ENCODE measurements around the genes NRSN2 and SRXN1.

- RRBS: no CpG with 5 or more reads among the region's 37 CpGs
These were observed 12.4 kb upstream of the DEFB126 start for GRCh38 chr20:129853-130526.

DNA sequence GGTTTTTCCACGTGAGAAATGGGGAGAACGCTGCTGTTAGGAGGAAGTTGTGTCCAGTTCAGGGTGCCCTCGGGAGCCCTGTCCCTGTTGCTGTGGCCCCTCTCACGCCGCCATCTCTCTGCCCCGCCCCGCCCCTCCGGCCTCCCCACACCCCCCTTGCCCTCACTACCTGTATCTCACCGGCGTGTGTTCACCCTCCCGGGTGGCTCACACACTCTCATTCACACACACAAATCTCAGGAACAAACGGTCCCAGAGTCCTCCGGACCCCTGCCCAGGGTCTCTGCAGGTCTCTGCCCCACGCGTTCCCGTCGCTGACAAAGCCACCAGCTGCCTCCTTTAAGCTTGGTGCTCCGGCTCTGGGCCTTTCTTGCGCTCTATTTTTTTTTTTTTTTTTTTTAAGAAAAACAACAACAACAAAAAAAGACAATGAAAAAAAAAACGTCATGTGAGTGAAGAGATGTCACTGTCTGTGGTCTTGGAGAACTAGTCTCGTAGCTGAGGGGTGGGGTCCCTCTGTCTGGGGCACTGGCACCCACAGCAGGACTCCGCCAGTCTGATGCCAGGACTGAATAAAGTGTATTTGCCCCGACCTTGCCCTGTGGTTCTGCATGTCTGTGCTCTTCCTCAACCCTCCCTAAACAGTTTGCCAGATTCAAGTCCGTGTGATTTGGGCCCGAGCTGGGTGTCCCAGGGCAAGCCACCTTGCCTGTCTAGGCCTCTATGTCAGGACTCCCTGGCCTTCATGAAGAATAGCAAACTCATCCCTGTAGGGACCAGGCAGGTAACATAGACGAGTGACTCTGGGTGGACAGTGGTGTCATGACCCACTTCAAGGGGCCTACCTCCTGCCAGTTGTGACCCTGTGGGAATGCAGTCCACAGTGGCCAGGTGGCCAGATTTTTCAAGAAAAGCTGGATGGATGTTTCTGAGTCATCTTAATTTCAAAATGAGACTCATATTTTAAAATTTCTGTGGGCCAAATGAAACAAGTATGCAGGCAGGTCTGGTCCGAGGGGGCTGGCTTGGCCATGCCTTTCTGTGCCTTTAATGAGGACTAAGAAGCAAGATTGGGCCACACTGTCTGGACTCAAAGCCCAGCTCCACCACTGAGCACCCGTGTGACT is 3.1 kb downstream of the SOX12 start:
- RRBS: 96% methylated on average over 2 of the region's 28 CpGs

DNA sequence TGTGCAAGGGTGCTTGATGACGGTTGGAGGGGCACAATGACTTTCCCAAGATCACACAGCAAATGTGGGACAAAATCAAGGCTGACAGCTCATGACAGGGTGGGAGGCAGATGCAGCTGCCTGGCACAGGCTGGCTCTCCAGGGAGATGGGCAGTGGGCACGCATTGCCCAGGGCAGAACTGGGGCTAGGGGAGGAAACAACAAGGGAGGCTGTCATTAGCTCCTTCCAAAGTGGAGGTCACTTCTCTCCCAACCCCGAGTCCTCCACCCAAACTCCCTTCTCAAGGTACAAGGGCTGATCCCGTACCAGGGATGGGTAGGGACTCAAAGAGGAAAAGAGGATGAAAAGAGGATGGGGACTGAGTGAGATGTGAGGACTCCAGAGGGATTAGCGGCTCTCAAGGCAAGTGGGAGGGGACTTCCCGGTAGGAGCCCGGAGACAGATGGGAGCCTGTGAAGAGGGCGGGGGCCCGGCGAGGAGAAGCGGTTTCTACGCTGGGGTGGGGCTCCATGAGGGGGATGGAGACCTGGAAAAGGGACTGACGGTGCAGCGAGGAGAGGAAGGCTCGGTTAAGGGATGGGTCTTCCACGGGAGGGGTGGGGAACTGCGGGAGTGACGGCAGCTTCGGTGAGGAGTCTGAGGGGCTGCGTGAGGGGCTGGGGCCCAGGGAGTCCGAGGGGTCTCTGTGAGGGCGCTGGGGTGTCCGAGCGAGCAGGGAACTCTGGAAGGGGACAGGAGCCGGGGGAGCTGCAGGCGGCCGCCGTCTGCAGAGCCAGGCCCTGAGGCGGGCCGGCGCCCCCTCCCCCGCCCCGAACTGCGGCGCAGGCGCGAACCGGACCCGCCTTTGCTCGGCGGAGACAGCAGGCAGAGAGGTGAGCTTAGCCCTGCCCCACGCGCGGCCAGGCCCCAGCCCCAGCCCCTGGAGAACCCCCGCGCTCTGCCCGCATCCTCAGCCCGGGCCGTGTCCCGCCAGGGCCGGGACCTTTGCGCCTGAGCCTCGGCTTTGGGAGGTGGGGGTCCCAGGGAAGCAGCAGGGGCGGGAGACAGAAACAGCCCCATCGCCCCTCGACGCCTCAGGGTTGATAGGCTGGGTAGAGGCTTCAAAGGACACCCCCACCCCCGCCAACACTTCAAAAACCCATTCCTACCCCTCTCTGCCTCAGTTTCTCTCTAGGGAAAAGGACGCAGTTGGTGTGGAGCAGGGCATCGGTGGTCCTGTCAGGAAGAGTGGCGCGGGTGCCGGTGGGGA is at the start of gene NRSN2:
Gene NRSN2, plus strand, starts transcription at position 842 of the 1,250 bp plus-strand sequence.
- RRBS: 1% methylated on average over 14 of the region's 63 CpGs

DNA sequence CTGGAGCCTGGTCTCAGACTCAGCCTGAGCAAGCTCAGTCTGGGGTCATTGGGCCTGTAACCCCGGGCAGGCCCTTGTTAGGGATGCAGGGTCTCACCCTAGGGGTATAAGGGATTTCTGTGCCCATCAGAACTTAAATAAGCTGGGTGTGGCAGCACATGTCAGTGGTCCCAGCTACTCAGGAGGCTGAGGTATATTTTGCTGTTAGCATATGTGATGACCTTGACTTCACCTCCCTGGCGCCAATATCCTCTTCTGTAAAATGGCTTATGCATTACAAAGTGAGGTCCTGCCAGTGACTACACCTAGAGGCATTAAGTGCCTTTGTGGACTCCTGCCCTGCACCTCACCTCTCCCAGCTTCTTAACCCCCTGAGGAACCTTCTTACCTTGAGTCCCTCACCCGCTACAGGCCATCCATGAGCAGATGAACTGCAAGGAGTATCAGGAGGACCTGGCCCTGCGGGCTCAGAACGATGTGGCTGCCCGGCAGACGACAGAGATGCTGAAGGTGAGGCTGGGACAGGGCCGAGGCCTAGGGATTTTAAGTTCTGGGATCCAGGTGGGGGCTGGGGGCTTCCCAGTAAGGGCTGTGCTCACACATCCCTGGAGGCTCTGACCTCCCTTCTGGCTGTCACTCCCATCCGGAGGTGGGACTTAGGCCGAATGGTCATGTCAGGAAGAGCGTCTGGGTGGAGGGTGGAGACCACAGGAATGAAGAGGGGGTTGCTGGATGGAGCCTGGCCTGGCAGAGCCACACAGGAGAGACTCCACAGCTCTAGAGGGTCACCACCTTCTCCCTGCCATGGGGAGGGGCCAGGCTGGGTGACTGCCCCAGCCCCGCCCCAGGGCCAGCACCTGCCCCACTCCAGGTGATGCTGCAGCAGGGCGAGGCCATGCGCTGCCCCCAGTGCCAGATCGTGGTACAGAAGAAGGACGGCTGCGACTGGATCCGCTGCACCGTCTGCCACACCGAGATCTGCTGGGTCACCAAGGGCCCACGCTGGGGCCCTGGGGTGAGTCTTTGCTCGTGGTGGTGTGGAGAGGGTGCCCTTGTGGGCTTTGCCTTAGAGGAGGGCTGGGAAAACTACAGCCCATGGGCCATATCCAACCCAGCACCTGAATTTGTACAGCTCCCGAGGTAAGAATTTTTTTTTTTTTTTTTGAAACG is 20.4 kb downstream of the RBCK1 start:
- RRBS: 98% methylated on average over 1 of the region's 24 CpGs

DNA sequence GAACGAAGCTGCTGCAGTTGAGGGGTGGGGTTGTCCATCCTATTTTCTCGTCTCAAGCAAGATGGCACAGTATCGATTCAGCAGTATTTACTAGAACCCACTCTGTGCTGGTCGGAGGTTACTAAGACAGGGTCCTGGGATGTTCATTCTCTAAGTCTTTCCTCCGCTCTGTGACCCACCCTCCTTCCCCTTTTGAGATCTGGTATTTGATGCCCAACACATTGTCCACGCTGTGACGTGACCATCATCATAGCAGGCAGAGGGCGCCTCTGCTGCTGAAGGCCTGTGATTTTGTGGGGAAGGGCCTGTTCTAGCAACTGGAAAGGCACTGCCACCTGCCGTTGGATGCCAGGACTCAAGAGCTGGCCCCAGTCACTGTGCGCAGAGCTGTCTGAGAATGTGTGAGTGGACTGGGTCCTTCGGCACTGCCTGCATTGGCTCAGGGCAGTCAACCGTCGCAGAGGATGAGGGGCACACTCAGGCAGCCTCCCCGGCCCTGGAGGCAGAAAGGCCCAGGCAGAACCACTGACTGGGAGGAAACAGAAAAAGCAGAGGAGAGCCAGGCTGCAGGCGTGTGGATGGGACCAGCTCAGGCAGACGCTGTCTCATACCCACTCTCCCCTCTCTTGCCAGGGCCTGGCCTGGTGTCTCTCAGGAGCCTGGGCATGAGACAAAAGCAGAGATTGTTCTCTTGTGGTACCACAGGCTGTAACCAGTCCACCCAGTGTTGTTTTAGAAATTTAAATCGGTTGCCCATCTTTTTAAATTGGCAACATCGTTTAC is 23.4 kb downstream of the RBCK1 start:
- RRBS: no CpG with 5 or more reads among the region's 18 CpGs

GRCh38 chr20:494377-495379 is 32.3 kb upstream of the TBC1D20 start:
- RRBS: no CpG with 5 or more reads among the region's 5 CpGs

GRCh38 chr20:652814-653857 is at the start of gene SRXN1:
SRXN1 (minus strand) TSS chr20:653200.
- RRBS: under 1% methylated on average over 65 of the region's 121 CpGs

DNA sequence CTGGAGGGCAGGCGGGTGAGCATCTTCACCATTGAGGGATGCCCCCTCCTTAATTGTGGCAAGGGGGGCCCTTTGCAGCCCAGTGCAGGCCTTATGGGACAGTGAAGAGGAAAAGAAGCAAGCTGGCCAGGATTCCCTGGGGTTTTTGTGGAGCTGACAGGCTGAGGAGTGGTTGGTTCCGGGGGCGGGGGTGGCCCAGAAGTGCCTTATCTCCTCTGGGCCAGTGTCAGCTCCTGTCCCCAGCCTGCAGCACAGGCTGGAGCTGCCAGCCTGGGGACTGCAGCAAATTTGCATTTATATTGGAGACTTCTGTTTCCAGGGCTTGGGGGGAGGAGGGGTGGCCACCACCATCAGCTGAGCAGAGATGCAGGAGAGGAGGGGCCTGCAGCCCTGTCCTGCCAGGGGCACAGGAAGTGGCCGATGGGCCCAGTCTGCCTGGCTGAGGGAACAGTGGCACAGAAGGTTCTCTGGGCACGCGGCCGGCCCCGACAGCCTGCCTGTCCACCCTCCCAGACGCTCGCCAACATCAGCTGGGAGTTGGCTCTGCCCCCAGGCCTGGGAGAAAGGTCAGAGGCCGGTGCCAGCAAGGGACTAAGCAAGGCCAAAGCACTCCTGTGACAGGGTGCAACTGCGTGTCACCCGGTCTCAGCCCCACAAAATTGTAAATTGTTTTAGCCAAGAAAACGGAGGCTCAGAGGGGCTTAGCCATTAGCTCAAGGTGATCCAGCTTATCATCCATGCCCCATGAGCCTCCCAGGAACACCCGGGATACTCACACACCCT is 24.3 kb upstream of the SCRT2 start:
- RRBS: 69% methylated on average over 3 of the region's 15 CpGs

DNA sequence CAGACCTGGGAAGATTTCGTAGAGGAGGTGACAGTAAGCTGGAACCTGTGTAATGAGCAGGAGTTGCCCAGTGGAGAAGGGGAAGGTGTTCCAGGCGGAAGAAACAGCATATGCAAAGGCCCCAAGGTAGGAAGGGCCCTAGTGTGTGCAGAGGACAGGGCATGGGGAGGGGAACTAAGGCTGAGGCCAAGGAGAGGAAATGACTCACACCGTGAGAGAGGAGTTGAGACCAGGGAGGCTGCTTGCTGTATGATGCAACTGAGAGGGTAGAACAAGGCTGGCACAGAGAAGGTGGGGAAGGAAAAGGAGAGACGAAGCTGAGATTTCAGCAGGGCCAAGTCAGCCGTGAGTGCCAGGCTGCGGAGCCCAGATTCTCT is 34.7 kb downstream of the ANGPT4 start:
- RRBS: no CpG with 5 or more reads among the region's 6 CpGs

- RRBS: no CpG with 5 or more reads among the region's 1 CpG
These were observed 4.7 kb upstream of the FKBP1A start for GRCh38 chr20:1397653-1397852.

- RRBS: no CpG with 5 or more reads among the region's 7 CpGs
These were observed 11.8 kb upstream of the NSFL1C start for GRCh38 chr20:1478392-1478950.

DNA sequence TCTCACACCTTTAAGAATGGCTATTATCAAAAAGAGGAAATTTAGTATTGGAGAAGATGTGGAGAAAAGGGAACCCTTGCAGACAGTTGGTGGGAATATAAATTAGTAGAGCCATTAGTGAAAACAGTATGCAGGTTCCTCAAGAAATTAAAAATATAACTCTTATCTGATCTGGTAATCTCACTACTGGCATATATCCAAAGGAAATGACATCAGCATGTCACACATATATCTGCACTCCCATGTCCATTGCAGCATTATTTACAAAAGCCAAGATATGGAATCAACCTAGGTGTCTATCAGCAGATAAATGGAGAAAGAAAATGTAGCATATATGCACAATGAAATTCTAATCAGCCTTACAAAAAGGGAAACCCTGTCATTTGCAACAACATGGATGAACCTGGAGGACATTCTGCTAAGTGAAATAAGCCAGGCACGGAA is 2.6 kb downstream of the SIRPG start:
- RRBS: no CpG with 5 or more reads among the region's 1 CpG

GRCh38 chr20:1802243-1802897 is 92.8 kb upstream of the SIRPA start:
- RRBS: 3% methylated on average over 10 of the region's 31 CpGs

DNA sequence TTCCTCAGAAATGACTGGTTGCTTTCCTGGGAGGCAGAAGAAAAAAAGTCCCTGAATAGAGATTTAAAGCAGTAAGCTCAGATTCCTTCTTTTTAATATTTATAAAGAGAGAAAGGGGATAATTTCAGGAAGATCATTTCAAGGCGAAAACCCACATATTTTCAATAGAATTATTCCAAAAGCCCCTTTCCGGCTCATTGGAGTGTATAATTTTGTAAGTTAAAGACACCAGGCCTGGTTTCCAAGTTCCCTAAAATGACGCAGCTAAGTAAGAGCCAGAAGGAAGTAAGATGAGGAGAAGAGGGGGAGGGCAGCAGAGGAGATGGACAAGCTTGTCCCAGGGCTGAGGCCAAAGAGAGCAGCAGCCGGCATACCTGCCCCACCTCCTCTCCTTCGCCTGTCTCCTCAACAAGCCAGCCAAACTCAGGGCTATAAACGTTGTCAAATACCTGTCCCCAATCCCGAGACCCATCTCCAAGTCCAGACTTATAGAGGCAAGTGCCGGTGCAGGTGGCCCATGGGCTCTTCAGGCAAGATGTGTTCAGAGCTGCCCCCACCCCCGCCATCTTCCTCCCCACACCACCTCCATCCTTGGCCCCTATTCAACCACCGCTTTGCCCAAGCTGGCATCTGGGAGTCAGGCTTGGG is 75.9 kb upstream of the SIRPA start:
- RRBS: no CpG with 5 or more reads among the region's 10 CpGs

DNA sequence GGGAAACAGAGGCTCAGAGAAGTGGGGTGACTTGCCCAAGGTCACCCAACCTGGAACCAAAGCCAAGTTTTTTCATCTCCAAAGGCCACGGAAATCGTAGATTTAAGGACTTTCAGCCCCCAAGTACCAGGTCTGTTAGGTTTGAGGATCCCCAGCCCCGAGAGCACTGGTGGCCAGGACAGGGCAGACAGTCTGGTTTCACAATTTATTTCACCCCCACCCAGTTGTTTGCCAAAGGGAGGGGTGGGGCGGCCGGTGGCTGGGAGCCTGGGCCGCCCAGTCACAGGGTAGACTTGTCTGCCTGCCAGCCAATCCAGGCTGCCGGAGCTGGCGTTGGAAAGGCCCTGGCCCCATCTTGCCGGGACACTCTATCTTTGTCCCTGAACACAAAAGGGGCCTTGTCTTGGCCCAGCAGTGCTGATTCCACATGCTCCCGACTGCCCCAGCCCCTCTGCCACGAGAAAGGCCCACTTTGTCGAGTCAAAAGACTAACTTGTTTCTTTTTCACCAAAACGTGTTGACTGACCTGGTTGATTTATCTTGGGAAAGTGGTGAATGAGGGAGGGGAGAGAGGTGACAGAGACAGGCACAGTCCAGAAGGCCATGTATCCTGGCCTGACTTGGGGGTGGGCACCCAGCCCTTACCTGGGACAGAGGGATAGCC is 67.3 kb upstream of the SIRPA start:
- RRBS: 97% methylated on average over 3 of the region's 13 CpGs

- RRBS: no CpG with 5 or more reads among the region's 14 CpGs
These were observed 55.2 kb upstream of the SIRPA start for GRCh38 chr20:1839824-1840529.

DNA sequence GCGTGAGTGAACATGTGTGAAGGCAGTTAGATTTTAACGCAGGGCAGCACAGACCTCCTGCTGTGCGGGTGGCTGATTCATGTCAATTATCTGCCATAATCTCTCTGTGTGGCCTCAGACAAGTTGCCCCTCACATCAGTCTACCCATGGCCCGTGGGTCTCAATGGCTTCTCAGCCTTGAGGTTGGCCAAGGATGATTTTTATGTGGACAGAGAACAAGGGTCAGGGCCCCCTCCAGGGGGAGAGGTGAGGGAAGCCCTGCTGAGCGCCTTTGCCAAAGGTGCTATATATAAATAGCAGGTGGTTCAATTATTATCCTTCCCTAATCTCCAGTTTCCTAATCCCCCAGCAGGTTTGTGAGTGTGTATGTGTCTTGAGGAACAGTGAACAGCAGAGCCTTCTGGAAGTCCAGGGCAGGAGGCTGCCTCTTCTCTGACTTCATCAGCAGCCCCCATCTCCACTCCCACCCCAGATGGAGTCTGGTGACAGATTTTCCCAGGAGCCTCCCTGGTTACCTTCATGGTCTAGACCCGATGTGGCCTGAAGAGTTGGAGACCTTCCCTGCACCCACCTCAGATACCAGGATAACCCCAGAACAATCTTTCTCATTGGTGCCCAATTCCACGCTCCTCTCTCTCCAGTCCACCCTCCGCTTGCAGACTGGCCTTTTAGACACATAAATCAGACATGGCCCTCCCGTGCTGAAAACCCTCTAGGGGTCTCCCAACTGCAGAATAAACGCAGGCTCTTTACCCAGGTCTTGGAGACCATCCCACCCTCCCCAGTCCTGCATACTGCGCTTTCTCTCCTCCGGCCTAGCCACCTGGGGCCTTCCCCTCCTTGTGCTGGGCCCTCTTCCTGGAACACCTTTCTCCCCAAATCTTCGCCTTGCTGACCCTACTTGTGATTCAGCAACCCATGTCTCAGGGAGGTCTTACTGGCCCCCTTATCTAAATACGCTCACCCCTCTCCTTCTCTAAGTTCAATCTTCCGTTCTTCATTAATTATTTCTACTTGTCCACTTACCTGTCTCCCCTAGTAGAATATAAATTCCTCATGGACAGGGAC is 2.9 kb upstream of the SIRPA start:
- RRBS: no CpG with 5 or more reads among the region's 15 CpGs

DNA sequence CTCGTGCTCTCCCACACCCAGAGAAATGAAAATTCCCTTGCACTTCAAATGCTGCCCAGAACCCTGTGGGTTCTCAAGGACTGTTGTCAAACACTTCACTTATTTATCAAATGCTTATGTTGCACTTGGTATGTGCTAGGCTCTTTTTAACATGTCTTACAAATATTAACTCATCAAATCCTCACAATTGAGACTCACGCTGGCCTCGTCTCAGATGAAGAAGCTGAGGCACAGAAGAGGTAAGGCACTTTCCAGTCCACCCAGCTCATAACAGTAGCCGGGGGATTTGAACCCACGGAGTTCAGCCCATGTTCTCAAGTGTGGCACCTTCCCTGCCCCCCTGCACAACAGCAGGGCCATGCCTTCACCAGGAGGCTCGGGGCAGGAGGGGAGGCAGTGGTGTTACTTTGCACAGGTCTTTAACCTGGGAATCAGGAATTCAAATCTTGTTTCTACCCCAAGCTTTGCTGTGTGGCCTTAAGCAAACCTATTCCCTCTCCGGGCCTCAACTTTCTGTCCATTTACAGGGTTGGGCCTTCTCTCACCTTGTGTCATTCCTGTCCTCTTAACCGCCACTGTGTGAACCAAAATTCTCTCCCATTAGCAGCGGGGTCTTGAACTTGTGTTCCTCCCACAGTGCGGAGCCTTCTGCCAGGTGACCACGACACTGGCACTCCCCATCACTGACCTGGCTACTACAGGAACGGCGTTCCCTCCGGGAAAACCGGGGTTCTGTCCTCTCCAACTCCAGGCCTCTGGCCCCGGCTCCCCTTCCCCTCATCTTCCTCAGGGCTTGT is 2.0 kb upstream of the SIRPA start:
- RRBS: no CpG with 5 or more reads among the region's 16 CpGs

DNA sequence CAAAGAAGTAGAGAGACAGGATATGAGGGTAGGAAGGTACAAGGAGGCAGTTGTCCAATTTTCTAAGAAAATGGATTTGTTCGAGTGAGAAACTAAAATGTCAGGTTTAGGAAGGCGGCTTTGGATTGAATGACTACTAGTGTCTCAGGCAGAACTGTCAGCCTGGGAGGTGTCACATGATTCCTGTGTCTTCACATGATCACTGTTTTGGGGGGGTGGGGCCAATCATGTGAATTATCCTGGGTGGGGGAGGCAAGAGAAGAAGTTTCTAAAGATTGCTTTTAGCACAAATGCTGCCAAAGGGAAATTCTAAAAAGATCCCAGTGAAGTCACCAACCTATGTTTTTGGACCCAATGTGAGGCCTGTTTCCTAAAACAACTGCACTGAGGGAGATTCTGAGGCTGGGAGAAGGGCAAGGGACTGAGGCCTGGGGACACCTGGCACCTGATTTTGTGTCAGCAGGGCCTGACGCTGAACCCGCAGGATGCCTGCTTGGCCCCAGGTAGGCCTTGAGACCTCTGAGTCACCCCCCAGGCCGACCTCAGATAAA is 2.4 kb downstream of the SIRPA start:
- RRBS: no CpG with 5 or more reads among the region's 5 CpGs

DNA sequence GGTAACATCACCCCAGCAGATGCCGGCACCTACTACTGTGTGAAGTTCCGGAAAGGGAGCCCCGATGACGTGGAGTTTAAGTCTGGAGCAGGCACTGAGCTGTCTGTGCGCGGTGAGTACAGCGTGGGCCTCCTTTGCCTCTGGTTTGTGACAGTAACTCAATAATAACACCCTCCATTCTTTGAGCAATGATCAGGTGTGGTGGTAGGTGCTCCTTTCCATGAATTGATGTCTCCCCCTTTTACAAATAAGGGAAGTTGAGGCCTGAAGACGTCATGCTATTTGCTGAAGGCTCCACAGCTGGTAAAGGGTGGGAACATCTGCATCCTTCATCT is 20.1 kb downstream of the SIRPA start:
- RRBS: no CpG with 5 or more reads among the region's 8 CpGs

Measured in GM12891 (cell line).